WTC11 (cell line): ENCODE data around the genes SLC35C1 and FREY1.

- PRO-cap = no peak
Measured at GRCh38 chr11:44727827-44728439, 1.2 kb downstream of the TSPAN18 start.

DNA sequence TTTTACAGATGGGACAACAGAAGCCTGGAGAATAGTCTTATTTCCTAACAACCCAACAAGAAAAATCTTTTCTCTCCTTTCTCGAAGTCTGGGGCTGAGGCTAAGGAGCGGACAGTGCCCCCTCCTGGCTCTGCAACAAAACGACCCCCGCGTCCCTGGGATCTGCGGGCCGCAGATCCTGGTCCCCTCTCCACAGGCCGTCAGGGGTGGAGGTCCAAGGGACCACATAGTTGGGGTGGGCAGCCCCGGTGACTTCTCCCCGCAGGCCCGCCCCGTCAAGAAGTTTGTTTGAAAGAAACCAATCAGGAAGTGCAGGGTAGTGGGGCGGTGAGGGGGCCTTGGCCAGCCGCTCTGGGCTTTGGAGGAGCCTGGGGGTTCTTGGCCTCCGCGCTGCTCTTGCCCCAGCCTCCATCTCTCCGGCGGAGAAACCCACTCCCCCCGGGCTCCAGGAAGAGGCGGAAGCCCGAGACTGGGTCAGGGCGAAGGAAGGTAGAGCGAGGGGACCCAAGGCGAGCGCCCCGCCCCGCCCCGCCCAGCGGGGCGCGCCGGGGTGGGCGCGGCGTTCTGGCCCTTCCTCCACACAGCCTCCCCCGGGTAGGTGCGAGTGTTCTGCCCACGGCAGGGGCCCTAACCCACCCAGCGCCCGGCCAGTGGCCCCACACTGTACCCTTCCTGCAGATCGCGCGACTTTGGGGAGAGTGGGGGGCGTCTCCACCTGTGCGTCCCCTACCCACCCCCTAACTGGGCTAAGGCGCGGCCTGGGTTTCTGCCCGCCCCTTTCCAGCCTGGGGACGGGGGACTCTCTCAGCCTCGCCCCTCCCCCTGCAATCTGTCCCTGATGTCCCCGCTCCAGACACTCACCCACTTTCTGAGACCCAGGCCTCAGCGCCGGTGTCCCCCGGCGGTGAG, 1.3 kb downstream of the TP53I11 start:
- PRO-cap = bidirectional peak, plus-strand start at position 432 of the sequence, minus-strand start at position 471 of the sequence; bidirectional peak, plus-strand start at position 864 of the sequence, minus-strand start at position 691 of the sequence

GRCh38 chr11:44950021-44950457, 644 bp downstream of the TP53I11 start:
- PRO-cap = bidirectional peak, plus-strand start at chr11:44950304, minus-strand start at chr11:44950160

GRCh38 chr11:44973492-44974066, 22.9 kb upstream of the TP53I11 start:
- PRO-cap = no peak

DNA sequence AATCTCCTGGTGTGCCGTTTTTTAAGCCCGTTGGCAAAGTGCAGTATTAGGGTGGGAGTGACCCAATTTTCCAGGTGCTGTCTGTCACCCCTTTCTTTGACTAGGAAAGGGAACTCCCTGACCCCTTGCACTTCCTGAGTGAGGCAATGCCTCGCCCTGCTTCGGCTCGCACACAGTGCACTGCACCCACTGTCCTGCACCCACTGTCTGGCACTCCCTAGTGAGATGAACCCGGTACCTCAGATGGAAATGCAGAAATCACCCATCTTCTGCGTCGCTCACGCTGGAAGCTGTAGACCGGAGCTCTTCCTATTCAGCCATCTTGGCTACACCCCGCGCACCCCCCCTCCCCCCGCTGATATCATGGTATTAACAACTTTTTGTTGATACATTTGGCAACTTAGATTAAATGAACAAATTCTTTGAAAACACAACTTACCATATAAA, 18.3 kb upstream of the PRDM11 start:
- PRO-cap = unidirectional peak, minus-strand start at position 357 of the sequence

DNA sequence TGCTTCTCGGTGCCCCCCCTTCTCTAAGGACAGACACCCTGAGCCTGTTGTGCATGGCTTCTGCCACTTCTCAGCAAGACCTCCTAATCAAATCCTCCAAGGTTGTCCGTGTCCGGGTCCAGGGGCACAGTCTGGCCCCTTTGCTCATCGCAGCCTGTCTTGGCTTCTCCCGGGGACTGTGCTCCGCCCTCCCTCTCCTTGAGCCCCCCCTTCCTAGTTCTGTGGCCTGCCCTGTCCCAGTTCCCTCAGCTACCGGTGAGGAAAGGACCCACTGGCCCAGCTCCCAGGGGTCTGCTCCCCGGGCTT, 12.3 kb downstream of the PRDM11 start:
- PRO-cap = no peak

DNA sequence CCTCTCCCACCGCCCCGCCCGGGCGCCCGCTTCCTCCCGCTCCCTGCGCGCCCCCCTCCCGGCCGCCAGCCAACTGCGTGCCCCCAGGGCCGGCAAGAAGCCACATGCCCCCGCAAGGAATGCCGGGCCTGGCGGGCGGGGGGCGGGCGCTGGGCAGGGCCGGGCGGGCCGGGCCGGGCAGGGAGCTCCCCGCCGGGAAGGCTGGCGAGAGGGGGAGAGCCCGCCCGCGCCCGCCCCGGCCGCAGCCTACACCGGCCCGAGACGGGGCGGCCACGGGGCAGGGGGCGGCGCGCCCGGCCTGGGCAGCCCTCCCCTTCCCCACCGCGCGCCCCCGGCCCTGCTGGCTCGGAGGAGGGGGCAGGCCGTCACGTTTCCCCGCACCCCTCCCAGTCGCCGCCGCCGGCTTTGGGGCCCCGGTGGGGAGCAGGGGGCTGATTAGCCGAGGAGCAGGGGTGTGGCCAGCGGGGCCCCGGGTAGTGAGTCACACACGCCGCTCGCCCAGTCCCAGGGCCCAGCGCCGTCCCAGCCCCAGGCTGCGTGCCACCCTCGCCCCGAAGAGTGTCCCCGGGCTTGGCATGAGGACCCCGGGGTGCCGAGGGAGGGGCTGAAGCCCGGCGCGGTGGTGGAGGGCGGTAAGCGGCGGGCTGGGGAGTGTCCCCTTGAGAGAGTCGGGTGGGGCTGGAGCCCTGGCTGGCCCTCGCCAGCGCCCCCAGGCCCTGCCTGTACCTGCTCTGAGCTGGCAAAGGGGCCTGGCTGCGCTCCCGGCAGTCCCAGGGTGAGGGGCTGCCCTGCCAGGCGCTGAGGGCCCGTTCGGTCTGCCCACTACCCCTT, 34.3 kb downstream of the PRDM11 start:
- PRO-cap = bidirectional peak, plus-strand start at position 249 of the sequence, minus-strand start at position 75 of the sequence; bidirectional peak, plus-strand start at position 501 of the sequence, minus-strand start at position 407 of the sequence

- PRO-cap = no peak
Measured at GRCh38 chr11:45253648-45254219, 32.4 kb downstream of the SYT13 start.

- PRO-cap = no peak
Measured at GRCh38 chr11:45390212-45390880, 104.2 kb upstream of the SYT13 start.

DNA sequence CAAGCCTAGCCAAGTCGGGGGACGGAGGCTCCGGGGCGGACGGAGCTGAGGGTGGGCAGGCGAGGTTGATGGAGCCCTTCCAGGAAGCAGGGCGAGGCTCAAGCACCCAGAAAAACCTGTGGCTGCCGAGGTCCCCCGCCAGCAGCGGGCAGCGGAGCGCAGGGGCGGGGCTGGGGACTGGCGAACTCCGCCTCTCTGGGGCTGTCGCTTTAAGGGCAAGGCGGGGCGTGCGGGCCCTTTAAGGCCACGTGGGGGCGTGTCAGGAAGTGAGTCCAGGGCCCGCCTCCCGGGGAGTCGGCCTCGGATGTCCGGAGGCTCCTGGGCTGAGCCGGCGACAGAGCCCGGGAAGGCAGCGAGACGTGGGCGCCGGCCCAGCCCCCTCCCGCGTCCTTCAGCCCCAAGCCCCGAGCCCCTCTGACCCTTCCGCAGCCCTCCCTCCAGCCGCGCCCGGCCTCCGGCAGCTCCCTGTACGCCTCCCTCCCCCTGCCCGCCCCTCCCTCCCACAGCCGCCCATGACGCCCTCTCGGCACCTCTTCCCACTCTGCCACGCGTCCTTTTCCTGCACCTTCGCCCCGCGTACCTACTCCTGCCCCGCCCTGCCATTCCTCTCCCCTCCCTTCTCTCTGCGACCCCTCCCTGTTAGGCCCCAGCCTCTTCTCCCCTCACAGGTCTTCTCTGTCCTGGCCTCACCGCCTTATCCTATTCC, at the start of gene SLC35C1:
TSS of gene SLC35C1 (plus strand) at position 300 of the 706 bp plus-strand sequence.
- PRO-cap = bidirectional peak, plus-strand start at position 334 of the sequence, minus-strand start at position 179 of the sequence

DNA sequence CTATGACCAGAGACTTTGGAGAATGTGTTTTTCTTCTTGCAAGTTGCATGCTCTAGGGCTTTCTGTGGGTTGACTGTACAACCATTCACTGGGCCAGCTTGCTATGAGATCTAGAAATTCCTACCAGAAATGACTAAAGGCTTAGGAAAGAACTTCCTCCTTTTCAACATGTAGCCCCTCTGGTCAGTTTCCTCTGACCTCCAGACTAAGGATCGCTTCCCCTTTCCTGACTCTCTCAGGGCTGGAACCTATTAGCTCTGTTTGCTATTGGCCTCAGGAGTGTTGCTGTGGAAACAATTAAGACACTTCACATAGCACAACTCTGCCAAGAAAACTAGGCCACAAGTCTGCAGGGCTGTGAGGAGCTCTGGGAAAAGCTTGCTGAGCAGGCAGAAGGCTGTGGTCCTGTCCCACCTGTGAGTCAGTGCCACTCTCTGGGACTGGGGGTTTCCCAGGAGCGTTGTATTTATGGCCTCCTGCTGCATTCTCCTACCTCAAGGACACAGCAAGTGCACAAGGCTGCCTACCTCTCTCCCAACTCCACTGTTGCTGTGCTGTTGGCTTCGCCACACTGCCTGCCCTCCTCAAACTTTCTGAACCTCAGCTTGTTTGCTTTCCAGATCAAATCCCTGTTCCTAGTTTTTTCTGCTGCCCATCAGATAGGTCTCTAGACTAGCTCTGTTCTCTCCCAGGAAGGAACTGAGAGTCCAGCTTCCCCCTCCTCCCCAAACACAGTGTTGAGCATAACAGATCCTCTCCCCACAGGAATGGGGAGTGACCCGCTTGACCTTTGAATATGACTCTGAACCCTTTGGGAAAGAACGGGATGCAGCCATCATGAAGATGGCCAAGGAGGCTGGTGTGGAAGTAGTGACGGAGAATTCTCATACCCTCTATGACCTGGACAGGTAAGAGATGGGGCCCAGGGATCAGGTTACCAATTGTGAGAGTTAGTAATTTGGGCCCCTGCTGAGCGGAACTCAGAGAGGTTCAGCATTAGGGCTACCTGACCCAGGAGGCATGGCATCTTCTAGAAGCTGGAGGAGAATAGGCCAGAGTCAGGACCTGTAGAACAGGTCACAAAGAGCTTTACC, 11.0 kb downstream of the CRY2 start:
- PRO-cap = no peak

DNA sequence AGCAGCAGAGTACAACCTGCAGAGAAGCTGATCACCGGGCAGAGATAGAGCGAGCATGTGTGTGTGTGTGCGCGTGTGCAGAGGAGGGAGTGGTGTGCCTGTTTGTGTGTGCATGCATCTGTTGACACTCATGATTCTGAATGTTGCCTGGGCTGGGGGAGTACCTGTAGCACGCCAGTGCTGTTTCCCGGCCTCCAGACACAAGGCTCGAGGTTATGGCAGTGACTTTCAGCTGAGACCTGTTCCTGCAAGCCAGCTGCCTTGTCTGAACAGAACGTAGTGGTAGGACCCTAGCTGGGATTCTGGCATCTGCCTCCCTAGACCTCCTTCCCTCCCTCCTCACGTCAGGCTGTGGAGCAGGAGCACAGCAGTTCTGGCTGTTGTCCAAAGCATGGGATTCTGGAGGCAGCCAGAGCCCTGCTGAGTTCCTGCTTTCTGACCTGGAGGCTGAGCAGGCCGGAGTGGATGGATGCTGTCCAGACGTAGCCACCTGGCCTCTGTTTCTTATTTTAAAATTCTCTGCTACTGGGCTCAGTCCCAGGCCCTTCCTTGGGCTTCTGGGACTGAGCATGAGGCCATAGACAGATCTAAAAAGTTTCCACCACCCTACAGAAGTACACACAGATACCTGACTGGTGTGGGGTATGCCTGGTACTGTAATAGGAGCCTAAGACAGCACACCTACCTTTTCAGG, 4.3 kb upstream of the MAPK8IP1 start:
- PRO-cap = no peak

DNA sequence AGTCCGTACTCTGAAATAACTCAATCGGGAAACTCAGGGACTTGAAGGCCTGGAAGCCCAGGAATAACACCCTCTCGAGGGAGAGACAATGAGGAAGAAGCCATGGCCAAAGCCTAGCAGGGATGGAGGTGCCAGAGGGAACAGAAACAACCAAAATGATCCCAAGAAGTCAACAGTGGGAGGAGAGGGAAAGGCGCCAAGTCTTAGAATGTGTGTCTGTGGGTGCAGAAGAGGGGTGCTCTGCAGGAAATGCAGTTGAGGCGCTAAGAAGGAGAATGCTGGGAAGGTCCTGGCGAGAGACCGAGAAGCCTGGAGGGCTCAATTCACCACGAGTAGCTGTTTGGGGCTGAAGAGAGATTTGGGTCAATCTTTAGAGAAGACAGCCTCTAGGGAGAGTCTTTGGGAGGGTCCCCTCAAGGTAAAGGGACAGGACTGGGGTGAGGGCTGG, 808 bp upstream of the MAPK8IP1 start:
- PRO-cap = no peak

GRCh38 chr11:45896311-45896963, 10.6 kb downstream of the FREY1 start:
- PRO-cap = no peak

GRCh38 chr11:45899052-45900370, 7.6 kb downstream of the FREY1 start:
- PRO-cap = unidirectional peak, plus-strand start at chr11:45899932; unidirectional peak, plus-strand start at chr11:45900157

DNA sequence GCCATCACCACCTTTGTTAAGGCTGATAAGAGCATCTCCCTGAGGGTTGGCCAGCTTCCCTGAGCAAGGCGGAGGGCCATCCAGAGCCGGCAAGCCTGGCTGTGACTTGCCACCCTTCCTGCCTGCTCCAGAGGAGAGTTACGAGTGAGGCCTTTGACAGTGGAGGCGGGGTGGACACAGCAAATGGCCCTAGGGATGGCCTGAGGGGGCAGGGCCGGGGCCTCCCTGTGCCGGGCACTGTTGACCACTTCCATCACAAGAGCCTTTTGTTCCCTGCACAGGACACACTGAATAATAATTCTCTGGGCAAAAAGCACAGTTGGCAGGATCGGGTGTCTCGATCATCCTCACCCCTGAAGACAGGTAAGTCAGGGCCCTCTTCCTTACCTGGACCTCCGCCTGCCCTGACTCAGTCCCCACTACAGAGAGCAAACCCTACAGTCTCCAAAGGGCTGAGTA, 5.3 kb downstream of the FREY1 start:
- PRO-cap = no peak

DNA sequence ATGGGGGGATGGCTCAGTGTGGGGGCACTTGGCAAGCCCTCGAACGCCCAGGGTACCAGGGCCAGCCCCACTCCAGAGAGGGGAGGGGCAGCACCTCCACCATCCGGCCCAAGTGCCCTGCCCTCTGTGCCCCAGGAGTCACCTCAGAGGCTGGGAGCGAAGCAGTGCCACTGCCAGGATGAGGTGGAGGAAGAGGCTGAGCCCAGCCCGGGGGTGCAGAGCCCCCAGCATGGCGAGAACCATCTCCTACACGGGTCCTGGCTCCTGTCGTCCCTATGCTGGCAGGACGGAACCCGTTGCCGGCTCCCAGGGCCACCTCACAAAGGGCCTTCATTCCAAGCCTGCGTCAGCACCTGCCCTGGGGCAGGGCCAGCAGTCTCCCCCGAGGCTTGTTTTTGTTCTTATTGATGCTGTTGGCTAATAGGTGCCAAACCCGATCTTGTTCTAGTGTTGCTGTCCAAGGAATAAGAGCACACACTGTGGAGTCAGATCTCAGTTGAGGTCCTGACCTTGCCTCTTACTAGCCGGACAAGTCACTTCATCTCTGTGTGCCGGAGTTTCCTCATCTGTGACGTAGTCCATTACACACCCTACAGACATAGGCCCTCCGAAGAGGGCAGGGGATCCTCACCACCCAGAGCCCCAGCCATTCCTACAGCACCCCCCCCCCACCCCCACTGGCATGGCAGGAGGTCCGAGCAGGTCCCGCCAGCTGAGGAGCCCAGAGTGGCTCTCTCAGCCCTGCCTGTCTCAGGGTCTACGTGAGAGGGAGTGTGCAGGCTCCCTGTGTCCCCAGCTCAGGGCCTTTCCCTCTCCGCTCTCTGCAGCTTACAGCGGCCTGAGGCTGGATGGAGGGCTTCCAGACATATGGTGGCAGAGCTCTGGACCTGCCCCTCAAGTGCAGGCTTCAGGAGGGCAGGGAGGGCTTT, at the start of gene FREY1:
TSS of gene FREY1 (minus strand) at position 269 of the 929 bp plus-strand sequence.
- PRO-cap = no peak

GRCh38 chr11:45908739-45909276, 1.7 kb upstream of the FREY1 start:
- PRO-cap = no peak

GRCh38 chr11:45932839-45933732, 10.6 kb downstream of the LARGE2 start:
- PRO-cap = no peak

- PRO-cap = no peak
Measured at GRCh38 chr11:46012739-46013225, 90.3 kb downstream of the LARGE2 start.